Jurkat, Clone E6-1 (cell line): Measurements from ENCODE around the gene C1orf115.

DNA sequence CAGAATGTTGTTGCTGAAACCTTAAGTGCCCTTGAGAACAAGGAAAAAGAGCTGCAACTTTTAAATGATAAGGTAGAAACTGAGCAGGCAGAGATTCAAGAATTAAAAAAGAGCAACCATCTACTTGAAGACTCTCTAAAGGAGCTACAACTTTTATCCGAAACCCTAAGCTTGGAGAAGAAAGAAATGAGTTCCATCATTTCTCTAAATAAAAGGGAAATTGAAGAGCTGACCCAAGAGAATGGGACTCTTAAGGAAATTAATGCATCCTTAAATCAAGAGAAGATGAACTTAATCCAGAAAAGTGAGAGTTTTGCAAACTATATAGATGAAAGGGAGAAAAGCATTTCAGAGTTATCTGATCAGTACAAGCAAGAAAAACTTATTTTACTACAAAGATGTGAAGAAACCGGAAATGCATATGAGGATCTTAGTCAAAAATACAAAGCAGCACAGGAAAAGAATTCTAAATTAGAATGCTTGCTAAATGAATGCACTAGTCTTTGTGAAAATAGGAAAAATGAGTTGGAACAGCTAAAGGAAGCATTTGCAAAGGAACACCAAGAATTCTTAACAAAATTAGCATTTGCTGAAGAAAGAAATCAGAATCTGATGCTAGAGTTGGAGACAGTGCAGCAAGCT lies 38.1 kb downstream of the CENPF start:
- RRBS: no CpG with 5 or more reads among the region's 2 CpGs

- RRBS: no CpG with 5 or more reads among the region's 7 CpGs
These were observed 1.3 kb downstream of the KCNK2 start for GRCh38 chr1:215083793-215084194.

DNA sequence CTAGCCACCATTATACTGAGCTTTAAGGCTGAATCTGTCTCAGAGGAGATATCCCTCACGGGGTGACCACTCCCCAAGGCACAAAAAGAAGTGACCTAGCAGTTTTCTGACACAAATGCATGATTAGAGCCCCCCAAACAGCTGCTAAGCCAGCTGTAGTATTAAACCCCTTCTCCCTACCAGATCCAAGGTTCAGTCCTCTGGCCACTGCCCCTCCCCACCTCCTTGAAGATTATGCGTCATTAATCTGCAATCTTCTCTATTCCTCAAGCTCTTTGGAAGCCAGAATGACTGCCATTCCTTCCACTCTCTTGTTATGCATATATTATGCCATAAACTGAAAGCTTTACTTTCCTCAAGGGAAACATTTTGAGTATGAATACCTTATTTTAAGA lies 74.7 kb downstream of the KCNK2 start:
- RRBS: no CpG with 5 or more reads among the region's 2 CpGs

DNA sequence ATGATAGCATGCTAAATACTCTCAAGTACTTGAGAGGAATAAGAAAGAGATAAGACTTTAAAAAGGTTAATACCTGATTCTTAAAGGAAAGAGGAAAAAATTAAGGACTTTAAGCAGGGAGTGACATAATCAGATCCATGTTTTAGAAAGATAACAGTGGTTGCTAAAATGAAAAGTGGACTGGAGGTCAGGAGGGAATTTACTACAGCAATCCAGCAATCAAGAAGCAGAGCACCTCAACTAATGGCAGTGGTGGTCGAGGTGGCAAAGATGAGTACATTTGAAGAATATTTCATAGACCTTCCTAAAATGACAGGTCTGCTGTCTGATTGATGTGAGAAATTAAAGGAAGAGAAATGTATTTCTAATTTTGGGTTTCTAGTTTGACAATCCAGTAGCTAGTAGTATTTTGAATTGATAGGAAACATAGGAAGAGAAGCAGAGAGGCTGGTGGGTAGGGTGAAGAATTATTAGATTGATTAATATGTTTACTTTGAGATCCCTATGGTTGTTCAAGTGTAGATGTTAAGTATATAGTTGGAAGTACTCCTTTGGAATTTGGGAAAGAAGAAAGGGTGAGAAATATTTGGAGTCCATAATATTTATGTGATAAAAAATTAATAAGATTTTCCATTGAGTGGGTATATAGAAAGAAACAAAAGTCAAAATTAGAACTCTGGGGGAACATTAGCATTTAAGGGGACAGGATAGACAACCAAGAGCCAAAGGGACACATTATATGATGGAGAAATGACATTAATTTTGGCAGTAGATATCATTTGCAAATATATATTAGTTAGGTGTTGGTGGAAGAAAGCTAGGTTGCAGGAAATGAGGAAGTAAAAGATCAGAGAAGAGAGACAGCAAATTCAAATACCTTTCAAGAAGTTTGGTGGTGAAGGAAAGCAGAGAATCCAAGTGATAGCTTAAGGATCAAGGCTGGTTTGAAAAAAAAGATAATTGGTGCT lies 29.0 kb downstream of the KCTD3 start:
- RRBS: no CpG with 5 or more reads among the region's 1 CpG

DNA sequence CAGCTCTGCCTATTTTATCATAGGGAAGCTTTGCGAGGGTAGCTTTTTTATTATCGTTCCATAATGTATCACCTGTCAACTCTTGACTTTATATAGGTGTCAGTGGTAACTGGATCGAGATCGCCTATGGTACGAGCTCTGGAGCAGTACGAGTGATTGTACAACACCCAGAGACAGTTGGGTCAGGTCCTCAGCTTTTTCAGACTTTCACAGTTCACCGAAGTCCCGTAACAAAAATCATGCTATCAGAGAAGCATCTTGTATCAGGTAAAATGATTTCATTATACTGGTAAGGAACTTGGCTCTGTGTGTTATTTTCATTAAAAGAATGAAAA lies 36.9 kb downstream of the KCTD3 start:
- RRBS: no CpG with 5 or more reads among the region's 8 CpGs

DNA sequence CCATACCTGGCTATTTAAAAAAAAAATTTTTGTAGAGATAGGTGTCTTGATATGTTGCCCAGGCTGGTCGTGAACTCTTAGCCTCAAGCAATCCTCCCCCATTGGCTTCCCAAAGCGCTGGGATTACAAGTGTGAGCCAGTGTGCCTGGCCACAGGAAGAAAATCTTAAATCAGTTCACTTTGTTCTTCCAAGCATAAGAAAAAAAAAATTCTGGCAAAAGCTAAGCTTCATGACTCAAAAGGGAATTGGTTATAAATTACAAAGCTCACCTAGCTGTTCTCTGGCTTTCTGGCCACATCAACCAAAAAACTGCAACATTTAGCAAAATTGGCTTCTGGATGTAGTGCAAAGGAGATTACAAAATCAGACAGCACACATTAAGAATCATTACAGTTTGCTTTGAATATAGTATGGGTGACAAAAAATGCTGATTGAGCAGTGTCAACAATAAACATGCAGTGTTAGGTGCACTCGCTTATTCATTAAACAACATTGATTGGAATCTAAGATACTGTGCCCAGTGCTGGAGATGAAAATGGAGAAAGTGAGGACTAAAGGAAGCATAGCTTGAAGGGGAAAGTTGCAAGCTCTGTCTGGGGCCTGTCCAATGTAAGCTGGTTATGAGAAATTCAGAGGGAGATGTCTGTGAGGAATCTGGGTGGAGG lies 76.7 kb downstream of the KCTD3 start:
- RRBS: no CpG with 5 or more reads among the region's 3 CpGs

DNA sequence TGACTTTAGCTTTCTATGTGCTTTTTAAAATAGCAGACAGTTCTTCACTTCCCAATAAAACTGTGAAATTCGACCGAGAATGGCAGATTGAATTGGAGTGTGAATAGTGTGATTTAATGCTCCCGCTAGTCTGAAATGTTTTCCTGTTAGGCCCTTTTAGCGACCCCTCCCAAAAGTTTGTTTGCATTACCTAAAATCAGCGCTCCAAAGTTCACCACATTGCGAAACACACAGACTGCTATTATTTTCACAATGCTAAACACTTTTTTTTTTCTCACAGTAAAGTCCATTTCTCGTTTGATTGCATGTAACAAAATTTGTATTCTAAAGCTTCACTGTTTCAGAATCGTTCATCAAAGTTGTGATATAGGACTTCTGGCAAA lies 76.3 kb upstream of the USH2A start:
- RRBS: no CpG with 5 or more reads among the region's 8 CpGs

- RRBS: no CpG with 5 or more reads among the region's 5 CpGs
These were observed 106.0 kb downstream of the ESRRG start for GRCh38 chr1:216617072-216617691.

DNA sequence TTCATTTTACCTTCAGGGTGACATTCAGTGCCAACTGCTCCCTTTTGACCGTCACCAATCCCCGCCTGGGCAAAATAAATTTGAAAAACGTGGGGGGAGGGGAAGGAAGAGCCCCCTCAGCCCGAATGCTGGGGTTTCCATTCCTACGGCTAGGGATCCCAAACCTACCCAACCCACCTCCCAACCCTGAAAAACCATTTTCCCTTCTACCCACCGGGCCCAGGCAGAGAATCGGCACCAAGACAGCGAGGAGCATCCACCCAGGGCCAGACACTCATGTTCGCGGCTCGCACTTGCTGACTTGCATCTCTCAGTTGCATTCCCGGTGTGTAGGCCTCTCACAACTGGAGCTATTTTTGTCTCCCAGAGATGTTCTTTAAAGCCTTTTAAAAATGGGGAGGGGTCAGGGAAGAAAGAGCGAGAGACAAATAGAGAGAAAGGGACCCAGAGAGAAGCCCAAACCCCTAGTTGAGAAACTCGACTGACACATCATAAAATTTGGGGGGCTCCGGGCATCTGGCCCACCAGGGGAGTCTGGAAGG lies 367.1 kb upstream of the ESRRG start:
- RRBS: no CpG with 5 or more reads among the region's 15 CpGs

DNA sequence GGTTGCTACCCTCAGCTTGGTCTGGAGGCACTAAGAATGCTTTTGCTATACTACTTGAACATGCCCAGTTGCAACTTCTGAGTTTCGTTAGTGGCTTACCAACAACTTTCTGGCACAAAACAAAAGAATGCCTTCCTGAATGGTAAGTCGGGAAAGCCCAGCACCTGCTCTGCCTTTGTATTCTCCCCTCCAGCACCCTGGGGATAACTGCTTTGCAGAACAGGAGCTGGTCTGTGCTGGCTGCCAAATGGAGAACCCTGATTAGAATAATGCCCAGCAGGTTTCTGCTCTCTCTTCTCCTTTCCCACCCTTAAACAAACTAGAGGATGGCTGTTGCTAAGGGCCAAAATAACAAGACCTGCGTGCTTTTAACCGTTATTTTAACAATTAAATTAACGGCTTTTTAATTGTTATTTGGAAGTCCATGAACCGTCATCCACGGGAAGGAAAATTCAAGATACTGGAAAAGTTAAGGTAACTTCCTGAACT lies 149.4 kb downstream of the TGFB2 start:
- RRBS: no CpG with 5 or more reads among the region's 7 CpGs

- RRBS: no CpG with 5 or more reads among the region's 1 CpG
These were observed 21.3 kb downstream of the EPRS1 start for GRCh38 chr1:220024901-220025577.

DNA sequence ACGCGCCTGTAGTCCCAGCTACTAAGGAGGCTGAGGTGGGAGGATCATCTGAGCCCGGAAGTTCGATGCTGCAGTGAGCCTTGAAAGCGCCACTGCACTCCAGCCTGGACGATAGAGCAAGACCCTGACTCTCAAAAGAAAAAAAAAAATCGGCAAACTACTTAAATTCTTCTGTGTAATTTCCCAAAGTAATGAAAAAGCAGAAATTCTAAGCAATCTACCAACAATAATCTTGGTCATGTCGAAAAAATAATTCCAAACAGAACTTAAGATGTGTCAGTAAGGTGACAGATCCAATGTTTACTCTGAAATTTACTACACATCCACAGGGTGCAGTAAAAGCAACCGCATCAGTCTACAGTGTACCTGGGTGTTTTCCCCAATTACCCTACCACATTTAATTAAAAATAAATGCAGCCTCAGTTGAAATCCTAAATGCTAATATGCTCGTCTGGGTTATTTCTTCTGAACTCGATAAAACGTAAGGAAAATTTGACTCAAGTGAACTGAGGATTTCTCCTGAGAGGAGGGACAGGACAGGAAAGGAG lies 858 bp downstream of the EPRS1 start:
- RRBS: no CpG with 5 or more reads among the region's 12 CpGs

GRCh38 chr1:220264652-220264894 lies 7.7 kb downstream of the RAB3GAP2 start:
- RRBS: no CpG with 5 or more reads among the region's 2 CpGs

DNA sequence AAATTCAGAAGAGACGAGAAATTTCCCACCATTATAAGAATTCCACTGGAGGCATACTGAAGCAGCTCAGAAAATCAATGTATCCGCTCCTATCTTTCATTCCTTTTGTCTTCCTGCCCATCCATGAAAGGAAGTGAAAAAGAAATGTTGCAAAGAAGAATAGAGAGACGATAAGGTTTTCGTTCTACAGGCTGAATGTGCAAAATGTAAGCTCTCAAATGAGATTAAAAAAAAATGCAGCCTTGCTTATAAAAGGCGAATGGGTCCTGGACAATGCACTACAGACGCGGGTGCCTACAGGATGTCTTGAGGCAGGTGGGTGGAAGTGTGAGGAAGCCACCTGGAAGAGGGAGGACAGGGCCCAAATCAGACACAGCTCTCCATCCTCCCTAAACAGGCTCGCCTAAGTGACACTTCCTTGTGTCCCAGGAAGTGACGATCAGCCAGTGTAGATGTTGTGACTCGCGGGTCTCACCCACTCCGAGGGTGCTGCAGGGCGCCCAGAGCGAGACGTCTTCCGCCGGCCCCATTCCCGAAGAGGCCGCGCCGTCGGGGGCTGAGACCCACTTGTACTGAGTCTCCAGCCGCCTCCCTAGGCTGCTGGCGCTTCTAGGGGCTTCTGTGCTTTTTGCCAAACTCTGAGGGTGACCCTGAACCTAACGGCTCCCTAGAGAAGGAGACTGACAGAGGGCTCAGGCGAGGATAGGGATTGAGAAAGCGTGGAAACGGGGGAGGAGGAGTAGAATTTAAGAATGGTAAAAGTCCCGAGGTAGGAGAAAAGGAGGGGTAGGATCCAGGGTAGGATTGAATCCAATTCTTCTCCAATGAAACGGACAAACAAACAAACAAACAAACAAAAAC lies 715 bp upstream of the MARK1 start:
- RRBS: no CpG with 5 or more reads among the region's 30 CpGs

DNA sequence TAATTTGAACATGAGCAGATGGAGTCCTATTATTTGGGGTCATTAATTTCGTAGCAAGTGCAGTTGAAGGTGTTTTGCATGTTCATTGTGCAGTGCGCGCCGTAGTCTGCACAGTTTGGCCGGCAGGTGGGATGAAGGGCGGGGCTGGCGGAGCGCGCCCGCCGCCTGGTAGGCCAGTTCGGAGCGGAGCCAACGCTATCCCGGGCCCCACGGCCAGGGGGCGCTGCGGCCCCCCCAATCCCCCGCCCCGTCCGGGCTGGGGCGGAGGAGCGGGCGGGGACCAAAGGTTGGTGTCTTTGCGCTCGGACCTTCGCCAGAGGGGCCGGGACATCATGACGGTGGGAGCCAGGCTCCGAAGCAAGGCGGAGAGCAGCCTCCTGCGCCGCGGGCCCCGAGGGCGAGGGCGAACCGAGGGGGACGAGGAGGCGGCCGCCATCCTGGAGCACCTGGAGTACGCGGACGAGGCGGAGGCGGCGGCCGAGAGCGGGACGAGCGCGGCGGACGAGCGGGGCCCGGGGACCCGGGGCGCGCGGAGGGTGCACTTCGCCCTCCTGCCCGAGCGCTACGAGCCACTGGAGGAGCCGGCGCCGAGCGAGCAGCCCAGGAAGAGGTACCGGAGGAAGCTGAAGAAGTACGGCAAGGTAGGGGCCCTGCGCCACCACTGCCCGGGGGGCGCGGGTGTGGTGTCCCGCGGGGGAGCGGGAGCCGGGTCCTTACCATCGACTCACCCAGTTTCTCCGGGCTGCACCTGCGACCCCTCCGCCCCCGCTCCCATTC lies at the start of gene C1orf115:
TSS of gene C1orf115 (plus strand) at position 293 of the 777 bp plus-strand sequence.
- RRBS: 56% methylated on average over 37 of the region's 83 CpGs

DNA sequence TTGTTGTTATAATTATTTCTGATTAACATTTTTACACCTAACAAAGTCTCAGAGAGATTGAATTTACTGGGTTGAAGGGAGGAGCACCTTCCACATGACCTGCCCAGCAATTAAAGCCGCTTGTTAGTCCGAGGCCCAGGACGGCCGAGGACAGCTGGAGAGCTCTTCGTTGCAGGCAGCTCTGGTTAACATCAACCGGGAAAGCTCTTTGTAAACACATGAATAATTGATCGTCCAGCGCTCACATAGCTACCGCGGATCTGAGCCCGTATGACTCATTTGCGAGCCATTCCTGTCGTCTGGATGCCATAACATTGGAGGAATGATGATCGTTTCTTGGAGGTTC lies 32.0 kb downstream of the MTARC1 start:
- RRBS: no CpG with 5 or more reads among the region's 14 CpGs

- RRBS: no CpG with 5 or more reads among the region's 9 CpGs
These were observed 219.8 kb downstream of the HLX start for GRCh38 chr1:221098876-221099551.

DNA sequence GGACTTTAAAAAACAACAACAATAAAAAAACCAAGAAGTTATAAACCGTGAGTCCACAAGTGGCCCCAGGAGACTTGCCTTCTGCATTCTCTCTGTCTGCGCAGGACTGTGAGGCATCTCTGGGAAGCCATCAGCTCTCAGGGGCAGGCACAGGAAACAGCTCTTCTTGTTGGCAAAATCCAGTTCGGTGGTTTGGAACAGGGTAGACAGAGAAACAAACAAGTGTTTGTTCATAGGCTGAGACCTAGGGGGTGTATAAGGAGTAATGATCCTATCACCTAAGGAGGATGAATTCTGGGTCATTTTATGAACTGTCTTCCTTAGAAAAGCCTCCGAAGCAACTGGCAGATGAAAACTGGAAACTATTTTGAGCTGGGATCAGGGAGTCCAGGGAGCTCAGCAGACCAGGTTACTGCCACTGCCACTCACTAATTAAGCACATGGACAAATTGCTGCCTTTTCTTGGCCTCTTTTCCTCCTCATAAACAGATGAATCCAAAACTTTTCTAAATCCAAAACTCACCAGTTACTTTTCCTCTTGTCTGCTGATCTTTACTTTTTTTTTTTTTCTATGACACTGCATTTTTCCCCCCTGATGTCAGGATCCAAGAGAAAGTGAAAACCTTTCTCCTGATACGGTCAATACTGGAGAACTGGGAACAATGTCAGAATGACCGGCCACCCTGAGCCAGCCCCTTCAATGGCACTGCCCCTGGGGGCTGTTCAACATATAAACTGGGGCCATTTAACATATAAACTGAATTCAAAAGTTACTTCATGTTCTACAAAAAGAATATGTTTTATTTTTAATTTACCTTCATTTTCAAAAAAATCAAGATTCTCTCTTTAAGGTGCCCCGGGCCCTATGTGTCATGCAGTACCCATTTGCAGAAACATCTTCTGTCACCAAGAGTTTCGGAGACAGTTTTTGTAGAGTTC lies 405.8 kb downstream of the DUSP10 start:
- RRBS: no CpG with 5 or more reads among the region's 8 CpGs

DNA sequence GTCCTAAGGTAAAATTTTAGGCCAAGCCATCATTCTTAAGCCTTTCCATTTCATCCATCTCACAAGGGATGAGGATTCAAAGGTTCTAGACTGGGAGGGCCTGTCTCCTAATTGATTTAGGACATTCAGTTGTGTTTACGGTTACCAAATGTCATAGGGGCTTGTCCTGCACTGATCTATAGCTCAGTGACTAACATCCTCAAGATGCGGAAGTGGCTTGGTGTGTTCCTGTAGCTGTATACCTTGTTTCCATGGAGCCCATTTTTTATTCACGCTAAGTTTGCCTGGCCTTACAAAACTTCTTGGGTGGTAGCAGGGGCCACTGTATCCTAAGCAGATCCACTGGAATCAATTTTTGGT lies 52.7 kb downstream of the DUSP10 start:
- RRBS: no CpG with 5 or more reads among the region's 3 CpGs

- RRBS: no CpG with 5 or more reads among the region's 5 CpGs
These were observed 33.8 kb downstream of the DUSP10 start for GRCh38 chr1:221707937-221708584.